ENCODE measurements around the genes GPR68 and PPP4R3A.

DNA sequence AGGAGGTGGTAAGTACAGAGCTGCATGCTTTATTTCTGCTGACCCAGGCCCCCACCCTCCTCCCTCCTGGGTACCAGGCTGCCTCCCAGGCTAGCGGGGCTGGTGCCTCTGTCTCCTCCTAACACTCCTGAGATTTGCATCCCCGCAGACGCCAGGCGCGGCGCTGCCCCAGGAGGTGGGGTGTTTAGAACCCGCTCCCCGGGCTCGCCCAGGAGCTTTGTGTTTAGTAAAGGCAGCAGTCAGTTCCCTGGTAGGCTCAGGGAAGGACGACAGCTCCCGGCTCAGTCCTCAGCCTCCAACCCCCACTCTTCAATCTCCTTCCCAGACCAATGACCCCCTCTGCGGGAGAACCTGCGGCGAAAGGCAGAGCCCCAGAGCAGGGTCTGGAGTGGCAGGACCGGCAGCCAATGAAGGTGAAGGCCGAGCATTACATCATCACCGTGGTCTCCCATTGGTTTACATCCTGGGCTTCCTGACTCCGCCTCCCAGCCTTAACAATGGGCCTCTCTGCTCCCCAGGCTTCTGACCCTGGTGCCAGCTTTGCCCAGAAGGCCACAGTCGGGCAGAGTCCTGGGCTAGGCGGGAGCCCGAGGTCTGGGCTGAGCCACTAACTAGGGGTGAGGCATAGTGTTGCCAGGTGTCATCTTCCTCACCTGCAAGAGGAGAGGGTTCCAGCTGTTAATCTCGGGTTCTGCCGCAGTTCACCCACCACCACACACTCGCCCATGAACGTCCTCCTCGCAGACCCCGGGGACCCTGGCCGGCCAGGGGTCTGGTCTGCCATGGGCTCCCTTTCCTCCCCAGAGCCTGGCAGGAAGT, 57.5 kb downstream of the CALM1 start:
- RRBS = 96% methylated on average over 4 of the region's 28 CpGs

DNA sequence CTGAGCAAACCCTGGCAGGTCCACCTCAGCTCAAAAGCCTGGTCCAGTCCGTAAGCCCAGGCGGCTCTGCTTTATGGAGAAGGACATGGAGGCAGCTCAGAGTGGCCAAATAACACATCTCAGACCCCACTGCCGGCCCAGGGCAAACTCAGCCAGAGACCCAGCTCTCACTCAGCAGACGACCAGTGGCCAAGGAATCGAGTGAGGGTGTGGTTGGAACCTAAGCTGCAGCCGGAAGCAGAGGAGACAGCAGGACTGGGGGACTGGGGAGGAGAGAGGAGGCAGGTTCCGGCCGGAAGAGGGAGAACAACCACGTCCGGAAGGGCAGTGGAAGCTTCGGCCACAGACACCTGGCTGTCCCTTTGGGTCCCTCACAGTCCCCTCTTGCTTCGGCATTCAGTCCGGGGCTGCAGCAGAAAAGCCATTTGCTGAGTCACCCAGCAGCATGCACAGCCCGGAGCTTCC, 103.9 kb downstream of the CALM1 start:
- RRBS = 68% methylated on average over 6 of the region's 14 CpGs

GRCh38 chr14:90517694-90517946, 120.8 kb downstream of the CALM1 start:
- RRBS = no CpG with 5 or more reads among the region's 5 CpGs

GRCh38 chr14:90574294-90575092, 177.7 kb downstream of the CALM1 start:
- RRBS = no CpG with 5 or more reads among the region's 12 CpGs

GRCh38 chr14:90577861-90578682, 181.2 kb downstream of the CALM1 start:
- RRBS = over 99% methylated on average over 8 of the region's 27 CpGs

DNA sequence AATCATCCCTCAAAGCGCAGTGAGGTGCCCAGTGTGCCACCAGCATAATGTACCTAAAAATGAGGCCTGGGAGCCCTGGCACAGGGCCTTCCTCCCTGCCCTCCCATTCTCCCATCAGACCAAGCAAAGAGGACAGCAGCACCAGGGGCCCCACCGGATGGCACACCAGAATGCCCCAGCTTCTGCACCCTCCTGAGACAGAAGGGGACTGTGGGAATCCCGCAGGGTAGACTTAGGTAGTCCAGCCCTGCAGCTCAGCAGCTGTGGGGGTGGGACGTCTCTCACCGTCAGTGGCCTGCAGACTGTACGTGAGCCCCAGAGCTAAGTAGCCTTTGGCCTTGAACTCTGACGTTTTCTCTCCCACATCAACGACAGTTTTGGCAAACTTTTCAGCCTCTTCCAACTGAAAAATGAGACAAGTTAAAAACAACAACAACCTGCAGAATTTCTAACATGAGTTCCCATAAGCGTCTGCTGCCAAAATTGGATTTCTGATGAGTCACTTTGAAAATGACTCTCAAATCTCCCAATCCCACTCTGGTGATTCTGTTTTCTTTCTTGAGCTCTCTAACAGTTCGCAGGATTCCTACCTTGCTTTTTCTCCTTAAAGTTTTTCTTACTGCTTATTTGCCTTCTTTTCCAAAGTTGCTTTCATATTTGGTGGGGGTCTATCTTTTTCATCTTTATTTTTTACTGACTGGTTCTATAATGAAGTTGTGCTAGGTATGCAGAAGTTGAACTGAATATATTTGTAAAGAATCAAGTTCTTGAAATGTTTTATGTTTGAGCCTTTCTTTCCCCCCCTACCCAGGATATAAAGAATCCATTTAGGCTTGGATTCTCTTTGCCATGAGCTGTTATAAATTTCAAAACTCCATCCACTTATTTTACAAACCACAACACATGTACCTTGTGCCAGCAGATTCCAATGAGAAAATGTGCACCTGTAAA, 161.2 kb downstream of the TTC7B start:
- RRBS = no CpG with 5 or more reads among the region's 10 CpGs

GRCh38 chr14:90695829-90696592, 120.2 kb downstream of the TTC7B start:
- RRBS = no CpG with 5 or more reads among the region's 12 CpGs

- RRBS = no CpG with 5 or more reads among the region's 64 CpGs
Measured at GRCh38 chr14:90758187-90758799, 57.9 kb downstream of the TTC7B start.

DNA sequence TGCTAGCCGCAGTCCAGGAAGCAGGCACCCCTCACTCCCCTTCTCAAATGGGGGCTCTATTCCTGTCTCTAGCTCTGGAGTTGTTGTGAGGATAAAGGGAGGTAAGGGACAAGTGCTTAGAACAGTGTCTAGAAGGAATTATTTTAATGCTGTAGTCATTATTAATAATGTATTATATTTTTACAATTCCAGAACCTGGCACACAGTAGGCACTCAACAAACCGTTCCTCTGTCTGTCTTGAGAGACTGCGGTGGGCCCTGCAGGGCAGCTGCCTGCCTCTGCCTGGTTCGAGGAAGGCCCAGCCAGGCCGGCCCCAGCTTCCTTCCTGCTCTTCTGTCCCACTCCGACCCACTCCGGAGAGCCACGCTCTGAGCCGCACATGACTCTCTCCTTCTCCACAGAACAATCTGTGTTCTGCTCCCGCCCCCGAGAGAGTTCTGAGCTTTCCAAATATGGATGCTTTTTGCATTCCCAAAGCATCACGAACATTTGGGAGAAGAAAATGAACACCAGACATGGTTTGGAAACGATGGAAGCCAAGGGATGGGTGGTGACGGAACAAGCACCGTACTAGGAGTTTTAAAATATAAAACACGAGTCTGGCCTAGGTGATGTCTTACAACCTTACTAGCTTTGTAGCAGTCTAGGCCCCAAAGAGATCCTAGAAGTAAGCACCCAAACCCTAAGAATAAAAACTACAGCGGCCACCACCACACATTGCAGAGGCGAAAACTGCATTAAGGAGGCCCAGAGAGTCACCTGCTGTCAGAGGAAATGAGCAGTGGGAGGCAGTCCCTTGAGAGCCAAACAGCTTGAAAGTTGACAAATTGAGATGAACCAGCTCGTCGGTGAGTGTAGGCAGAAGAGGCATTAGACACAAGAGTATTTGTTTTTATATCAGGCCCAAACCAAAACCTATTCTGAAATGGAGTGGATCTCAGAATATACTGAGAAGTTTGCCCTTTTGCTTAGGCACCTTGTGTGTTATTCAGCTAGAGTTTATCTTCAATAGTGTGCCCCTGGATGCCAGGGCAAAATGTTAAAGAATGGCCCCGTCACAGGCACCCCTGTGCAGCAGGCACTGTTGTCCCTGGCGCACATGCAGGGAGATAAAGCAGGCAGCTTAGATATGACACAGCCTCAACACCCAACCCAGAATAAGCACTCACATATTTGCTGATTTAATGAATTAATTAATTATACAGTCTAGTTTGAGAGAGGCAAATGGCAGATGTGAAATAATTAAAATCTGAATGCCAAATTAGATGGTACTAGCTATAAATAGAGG, 57.0 kb downstream of the TTC7B start:
- RRBS = no CpG with 5 or more reads among the region's 22 CpGs

DNA sequence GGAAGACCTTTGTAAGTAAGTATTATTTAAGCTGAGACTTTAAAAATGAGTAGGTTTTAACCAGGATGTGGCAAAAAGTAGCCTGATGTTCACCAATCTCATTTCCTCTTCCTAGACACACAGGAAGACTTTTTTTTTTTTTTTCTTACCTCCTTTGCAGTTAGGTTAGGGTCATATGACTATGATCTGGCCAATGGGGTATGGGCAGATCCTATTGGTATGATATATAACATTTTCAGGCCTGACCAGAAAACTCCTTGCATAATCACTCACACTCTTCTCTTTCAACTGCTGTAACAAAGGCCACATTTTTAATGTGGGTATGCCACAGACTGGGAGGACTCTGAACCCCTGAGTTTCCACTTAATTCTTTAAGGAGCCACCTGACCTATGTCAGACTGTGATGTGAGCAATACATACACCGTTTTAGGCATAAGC, 2.7 kb upstream of the RPS6KA5 start:
- RRBS = no CpG with 5 or more reads among the region's 1 CpG

GRCh38 chr14:91144676-91145212, 30.9 kb downstream of the DGLUCY start:
- RRBS = no CpG with 5 or more reads among the region's 5 CpGs

DNA sequence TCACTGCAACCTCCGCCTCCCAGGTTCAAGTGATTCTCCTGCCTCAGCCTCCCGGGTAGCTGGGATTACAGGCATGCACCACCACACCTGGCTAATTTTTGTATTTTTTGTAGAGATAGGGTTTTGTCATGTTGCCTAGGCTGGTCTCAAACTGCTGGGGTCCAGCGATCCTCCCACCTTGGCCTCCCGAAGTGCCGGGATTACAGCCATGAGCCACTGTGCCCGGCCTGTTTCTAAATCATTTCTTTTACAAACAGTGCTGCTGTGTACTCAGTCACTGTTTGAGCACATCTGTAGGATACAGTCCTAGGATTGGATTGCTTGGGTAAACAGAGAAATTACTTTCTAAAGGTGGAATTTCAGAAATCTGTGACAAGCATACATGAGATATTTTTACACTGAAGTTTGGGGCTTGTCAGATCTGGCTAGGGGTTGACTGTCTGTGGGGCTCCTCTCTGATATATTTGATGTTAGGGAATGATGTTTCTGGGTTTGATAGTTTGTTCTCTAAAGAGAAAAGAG, 42.4 kb downstream of the DGLUCY start:
- RRBS = no CpG with 5 or more reads among the region's 6 CpGs

DNA sequence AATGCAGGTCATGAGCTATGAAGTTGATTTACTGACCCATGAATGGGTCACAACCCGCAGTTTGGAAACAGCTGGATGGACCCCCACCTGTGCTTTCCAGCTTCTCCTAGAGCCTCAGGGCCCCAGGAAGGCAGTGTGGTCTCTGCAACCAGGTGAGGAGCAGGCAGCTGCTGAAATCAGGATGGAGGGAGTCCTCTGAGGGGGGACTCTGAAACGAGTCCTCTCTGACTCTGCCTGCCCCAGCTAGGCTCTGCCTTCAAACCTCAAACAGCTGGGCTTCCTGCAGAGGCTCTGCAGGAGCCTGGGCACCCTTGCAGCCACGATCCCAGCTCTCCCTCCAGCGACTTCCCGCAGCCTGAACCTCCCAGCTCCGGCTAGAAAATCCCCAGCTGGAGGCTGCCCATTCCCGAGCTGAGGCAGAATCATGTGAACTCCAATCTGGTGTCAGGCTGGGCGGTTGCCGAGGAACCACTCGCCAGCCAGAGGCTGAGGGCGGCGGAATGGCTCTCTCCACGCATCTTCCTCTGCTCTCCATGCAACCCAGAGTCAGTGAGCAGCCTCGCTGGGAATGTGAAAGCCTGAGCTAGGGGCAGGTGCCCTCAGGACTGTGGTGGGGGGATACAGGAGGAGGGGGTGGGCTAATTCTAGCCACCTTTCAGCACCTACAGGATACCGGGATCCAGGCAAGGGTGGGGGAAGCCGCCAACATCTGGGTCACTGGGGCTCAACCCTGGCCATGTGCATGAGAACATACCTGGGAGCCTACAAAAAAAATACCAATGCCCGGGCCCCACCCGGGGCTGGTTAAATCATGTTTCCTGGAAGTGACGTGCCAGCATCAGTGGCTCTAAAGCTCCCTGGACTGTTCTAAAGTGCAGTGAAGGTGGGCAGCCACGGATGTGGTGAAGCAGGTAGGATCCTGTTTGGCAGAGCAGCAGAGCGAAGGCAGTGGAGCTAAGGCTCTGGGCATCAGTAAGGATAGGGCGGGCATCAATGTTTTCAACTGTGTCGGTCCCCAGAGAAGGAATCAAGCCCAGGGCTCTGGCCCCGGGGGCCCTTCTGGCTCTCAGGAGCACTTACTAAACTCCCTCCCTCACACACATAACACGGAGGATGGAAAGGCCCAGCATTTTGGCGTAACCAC, at the start of gene GPR68:
Gene GPR68 (minus strand): TSS at position 357 of the 1,144 bp plus-strand sequence.
- RRBS = 58% methylated on average over 2 of the region's 26 CpGs

GRCh38 chr14:91332668-91333115, 84.9 kb downstream of the CCDC88C start:
- RRBS = no CpG with 5 or more reads among the region's 11 CpGs

- RRBS = no CpG with 5 or more reads among the region's 19 CpGs
Measured at GRCh38 chr14:91337991-91338395, 79.6 kb downstream of the CCDC88C start.

- RRBS = 41% methylated on average over 7 of the region's 19 CpGs
Measured at GRCh38 chr14:91372506-91373146, 45.0 kb downstream of the CCDC88C start.

GRCh38 chr14:91376702-91377808, 40.6 kb downstream of the CCDC88C start:
- RRBS = 44% methylated on average over 11 of the region's 30 CpGs

DNA sequence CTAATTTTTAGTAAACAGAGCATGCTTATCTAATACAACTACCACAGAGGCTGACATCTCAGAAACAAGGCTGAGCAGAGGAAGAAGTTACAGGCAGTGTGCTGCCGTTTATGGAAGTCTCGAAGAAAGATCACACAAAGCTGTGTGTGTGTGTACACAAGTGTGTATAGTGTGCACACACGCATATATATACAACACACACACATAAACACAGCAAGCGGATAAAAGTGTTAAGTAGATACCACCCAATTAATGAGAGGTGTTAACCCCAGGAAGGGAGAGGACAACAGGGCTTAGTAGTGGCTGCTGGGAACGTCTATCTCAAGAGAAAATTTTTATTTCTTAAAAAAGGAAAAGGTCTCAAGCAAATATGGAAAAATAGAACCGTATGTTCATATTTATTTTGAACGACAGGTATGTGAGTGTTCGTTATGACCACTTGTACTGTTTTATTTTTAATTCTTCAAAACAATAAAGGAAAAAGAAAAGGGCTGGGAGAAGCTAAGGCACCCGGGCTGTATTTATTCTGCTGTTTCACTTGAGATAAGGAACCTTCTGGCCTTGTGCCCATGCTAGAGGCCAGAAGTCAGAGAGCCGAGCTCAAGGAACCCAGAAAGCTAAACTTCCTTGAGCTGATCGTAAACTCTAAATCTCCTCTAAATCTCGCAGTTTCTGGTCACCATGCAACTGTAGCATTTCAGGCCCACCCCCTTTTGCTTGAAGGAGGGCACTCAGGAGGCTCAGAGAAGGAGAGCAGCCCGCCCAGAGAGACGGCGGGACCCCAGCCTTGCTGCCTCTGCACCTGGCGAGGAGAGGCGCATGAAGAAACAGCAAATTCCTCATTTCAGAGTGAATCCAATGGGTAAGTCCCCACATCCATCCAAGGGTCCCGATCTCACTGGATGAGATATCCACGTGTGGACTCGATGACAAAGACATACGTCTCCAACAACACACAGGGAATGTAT, 15.0 kb downstream of the CCDC88C start:
- RRBS = no CpG with 5 or more reads among the region's 21 CpGs

GRCh38 chr14:91509785-91510733, at the start of gene PPP4R3A:
TSS of gene PPP4R3A (minus strand) at chr14:91510310.
- RRBS = 2% methylated on average over 25 of the region's 114 CpGs

DNA sequence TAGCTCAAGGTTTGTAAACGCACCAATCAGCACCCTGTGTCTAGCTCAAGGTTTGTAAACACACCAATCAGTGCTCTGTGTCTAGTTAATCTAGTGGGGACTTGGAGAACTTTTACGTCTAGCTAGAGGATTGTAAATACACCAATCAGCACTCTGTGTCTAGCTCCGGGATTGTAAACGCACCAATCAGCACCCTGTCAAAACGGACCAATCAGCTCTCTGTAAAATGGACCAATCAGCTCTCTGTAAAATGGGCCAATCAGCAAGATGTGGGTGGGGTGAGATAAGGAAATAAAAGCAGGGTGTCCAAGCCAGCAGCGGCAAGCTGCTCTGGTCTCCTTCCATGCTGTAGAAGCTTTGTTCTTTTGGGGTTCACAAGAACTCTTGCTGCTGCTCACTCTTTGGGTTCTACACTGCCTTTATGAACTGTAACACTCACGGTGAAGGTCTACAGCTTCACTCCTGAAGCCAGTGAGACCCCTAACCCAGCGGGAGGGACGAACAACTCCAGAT, 68.6 kb upstream of the PPP4R3A start:
- RRBS = no CpG with 5 or more reads among the region's 9 CpGs